ENCODE results near the genes SRSF11, FPGT, TNNI3K, FUBP1 and ADGRL4.

- PRO-cap, 3 experiments, result no peak in any of the 3 experiments
- RAMPAGE, long total RNA, result no peak
- RRBS, 2 experiments, result no CpG with 5 or more reads among the region's 16 CpGs
These were observed 90.9 kb upstream of the WLS start for GRCh38 chr1:68323020-68323759.

GRCh38 chr1:70037952-70038557 is 167.3 kb downstream of the LRRC40 start:
- PRO-cap, 3 experiments, result no peak in any of the 3 experiments
- RAMPAGE, long total RNA, result no peak
- RRBS, 2 experiments, result no CpG with 5 or more reads among the region's 12 CpGs

DNA sequence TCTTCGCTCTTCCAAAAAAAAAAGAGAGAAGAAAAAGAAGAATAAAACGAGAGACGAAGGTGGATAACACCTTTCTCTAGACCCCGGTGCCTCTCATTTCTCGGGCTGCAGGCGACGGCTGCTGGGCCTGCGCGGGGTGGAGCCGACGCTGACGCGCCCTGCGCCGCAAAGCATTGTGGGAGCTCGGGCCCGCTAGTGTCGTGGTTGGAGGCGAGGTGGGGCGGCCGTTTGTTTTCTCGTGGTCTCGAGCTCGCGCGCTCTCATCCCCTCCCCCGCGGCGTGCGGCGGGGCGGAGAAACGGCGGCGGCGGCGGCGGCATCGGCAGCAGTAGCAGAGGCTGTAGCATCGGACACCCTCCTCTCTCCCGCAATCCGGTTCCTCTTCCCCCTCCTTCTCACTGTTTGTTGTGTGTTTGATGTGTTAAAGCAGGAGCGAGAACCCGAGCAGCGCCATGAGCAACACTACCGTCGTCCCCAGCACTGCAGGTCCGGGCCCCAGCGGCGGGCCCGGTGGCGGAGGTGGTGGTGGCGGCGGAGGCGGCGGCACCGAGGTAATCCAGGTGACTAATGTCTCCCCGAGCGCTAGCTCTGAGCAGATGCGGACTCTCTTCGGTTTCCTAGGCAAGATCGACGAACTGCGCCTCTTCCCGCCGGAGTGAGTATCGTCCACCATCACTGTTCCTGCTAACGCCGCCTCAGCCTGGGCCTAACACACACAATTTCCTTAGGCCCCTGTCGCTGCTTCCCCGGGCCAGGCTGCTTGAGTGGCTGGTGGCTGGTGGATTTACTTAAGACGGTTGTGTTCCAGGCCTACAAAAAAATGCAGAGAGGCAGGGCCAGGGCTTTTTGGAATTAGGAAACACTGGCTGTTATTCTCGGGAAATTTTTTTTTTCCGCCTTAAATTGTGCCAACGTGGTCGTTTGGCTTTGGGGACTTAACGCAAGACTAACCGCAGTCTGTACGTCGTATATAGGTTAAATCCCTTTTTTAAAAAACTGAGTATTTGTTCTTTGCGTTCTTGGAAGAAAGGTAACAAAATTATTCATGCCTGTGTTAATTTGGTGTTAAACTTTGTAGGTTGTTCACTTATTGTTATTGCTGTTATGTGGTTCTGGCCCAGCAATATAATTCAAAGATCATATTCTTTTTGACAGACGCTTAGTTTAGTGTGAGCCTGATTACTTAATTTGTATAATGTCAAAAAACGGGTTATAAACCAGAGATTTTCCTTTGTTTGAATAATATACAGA is at the start of gene SRSF11:
SRSF11 (plus strand) TSS at position 195 of the 1,250 bp plus-strand sequence.
- PRO-cap, 3 experiments, result peak in 3 of 3 experiments; most common plus-strand start position 484 of the sequence (in 2); most common minus-strand start position 99 of the sequence (in 1)
- RAMPAGE, long total RNA, result no peak
- RRBS, 2 experiments, result 2% methylated on average over 4 of the region's 83 CpGs

- PRO-cap, 3 experiments, result no peak in any of the 3 experiments
- RAMPAGE, long total RNA, result no peak
- RRBS, 2 experiments, result no CpG with 5 or more reads among the region's 4 CpGs
These were observed 557.2 kb upstream of the ZRANB2 start for GRCh38 chr1:71638046-71638510.

DNA sequence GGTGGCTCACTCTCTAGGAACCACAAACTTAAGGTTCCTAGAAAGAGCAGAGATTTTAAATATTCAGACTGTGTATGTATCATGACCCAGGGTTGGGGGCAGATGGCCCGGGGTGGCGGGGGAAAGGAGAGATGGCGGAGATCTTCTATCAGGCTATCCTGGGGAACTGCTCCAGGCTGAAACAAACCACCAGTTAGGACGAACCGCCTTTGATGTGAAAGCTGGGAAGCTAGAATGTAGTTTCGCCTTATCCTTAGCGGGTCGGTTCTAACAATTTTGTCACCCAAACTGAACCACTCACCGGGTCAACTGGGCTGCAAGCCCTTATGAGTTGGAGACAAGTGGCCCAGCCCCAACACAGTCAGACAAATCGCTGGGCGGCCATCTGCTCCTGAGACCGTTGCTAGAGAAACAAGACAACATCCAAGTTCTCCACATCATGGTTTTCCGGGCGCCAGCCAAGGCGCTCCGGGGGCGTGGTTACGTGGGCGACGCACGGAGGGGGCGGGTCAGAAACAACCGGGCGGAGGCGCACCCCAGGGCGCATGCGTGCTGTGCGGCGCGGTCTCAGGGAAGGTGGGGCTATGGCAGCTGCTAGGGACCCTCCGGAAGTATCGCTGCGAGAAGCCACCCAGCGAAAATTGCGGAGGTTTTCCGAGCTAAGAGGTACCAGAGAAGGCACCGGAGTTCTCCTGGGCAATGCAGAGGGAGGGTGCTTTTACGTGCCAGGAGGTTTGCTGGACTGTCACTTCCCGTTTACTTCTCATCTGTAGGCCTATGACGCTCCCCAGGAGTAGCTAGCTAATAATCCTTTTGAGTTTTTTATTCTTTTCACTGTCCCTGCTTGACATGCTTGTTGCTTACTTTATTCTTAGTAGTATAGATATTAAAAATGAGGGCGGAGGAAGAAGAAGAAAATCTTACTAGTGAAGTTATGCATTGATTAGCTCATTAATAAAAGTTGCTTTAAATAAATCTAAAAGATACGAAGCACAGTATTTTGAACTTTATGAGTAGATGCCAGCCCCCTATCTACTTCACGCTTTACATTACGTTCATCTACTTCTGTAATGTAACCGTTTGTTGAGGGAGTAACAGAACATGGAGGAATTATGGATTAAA is at the start of gene FPGT:
FPGT (plus strand) TSS at position 548 of the 1,122 bp plus-strand sequence.
- PRO-cap, 3 experiments, result peak in 3 of 3 experiments; most common plus-strand start position 546 of the sequence (in 1); most common minus-strand start position 393 of the sequence (in 1)
- RAMPAGE, long total RNA, result start-site peak on the plus strand centred at position 585 of the sequence, 75 bp wide, 125 and 50 reads in 2 replicates
- RRBS, 2 experiments, result 2 to 3% methylated on average over 18 to 20 of the region's 45 CpGs

DNA sequence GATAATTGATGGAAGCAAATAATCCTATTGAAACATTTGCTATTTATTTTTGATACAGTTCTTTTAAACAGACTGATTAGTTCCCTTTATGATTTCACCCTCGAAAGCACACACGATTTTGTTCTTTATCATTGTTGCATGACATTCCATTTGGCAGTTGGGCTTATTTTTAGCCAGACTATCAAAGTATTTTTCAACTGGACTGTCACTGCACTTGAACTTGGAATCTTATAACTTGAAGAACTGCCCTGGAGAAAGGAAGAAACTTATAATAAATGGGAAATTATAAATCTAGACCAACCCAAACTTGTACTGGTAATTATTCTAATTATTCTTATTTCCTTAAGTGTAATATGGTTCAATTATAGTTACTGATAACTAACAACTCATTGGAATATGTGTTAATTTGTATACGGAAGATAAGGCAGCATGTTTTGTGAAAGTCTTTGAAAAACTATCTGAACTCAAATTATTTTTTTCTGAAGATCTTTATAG is at the start of gene TNNI3K:
TNNI3K (plus strand) TSS at position 211 of the 495 bp plus-strand sequence.
- PRO-cap, 3 experiments, result no peak in any of the 3 experiments
- RAMPAGE, long total RNA, result no peak
- RRBS, 2 experiments, result no CpG with 5 or more reads among the region's 3 CpGs

DNA sequence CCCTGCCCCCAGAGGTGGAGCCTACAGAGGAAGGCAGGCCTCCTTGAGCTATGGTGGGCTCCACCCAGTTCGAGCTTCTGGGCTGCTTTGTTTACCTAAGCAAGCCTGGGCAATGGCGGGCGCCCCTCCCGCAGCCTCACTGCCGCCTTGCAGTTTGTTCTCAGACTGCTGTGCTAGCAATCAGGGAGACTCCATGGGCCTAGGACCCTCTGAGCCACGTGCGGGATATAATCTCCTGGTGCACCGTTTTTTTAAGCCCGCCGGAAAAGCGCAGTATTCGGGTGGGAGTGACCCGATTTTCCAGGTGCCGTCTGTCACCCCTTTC is 21.9 kb upstream of the LHX8 start:
- PRO-cap, 3 experiments, result no peak in any of the 3 experiments
- RAMPAGE, long total RNA, result no peak
- RRBS, 2 experiments, result no CpG with 5 or more reads among the region's 14 CpGs

GRCh38 chr1:75375444-75376498 is 235.1 kb downstream of the SLC44A5 start:
- PRO-cap, 3 experiments, result no peak in any of the 3 experiments
- RAMPAGE, long total RNA, result no peak
- RRBS, 2 experiments, result no CpG with 5 or more reads among the region's 28 CpGs

DNA sequence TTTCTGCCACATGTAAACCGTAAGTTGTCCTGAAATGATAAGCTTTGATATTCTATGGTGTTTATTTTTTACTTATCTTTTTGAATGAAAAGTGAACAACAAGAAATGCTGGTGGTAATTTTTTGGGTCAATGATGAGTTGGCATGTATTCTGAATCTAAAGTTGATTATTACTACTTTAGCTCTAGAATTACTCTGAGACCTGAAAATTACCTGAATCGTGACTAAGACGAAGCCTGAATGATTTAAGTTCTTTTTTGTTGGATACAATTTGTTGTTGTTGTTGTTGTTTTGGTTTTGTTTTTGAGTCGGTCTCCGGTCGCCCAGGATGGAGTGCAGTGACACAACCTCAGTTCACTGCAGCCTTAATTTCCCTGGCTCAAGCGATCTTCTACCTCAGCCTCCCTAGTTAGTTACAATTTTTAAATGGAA is 906 bp downstream of the RABGGTB start:
- PRO-cap, 3 experiments, result no peak in any of the 3 experiments
- RAMPAGE, long total RNA, result no peak
- RRBS, 2 experiments, result no CpG with 5 or more reads among the region's 7 CpGs

DNA sequence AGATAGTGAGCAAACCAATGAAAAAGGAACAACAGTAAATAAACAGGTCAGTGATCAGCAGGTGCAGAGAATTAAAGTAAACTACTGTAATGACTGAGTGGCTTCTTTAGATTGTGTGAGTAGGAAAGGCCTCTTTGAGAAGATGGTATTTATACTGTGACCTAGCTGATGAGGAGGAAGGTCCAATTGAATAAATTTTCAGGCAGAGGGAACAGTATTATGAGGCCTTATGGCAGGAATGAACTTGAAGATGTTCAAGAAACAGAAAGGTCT is 3.4 kb downstream of the ASB17 start:
- PRO-cap, 3 experiments, result no peak in any of the 3 experiments
- RAMPAGE, long total RNA, result no peak

DNA sequence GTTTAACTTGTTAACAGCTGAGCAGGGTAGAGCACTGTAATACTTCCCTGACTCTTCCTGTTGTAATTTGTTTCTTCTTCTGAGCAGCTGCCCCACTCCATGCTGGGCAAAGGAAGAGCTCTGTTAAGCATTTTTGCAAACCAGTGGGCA is 220.3 kb downstream of the ST6GALNAC3 start:
- PRO-cap, 3 experiments, result no peak in any of the 3 experiments
- RAMPAGE, long total RNA, result no peak

DNA sequence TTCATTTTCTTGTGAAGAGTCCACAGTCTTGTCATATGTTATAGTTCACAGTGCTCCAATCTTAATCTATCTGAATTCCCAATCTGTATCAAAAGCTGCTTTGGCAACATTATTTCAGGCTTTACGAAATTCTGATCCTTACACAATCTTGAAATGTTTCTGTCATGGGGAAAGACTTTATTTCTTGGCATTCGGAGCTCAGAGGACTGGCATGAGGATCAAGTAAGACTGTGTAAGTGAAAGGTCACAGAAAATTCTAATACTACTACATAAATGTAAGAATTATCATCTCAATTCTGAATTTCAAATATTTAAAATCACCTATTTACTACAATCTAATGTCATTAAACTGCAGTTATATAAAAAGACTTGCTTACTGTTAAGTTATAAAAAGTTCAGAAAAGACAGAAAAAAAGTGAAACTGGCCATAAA is 2.0 kb downstream of the USP33 start:
- PRO-cap, 3 experiments, result no peak in any of the 3 experiments
- RAMPAGE, long total RNA, result no peak
- RRBS, 2 experiments, result no CpG with 5 or more reads among the region's 2 CpGs

GRCh38 chr1:77832246-77832758 is 52.9 kb downstream of the MIGA1 start:
- PRO-cap, 3 experiments, result peak in 1 of 3 experiments; most common plus-strand start chr1:77832557 (in 1); most common minus-strand start chr1:77832416 (in 1)
- RAMPAGE, long total RNA, result no peak
- RRBS, 2 experiments, result no CpG with 5 or more reads among the region's 2 CpGs

DNA sequence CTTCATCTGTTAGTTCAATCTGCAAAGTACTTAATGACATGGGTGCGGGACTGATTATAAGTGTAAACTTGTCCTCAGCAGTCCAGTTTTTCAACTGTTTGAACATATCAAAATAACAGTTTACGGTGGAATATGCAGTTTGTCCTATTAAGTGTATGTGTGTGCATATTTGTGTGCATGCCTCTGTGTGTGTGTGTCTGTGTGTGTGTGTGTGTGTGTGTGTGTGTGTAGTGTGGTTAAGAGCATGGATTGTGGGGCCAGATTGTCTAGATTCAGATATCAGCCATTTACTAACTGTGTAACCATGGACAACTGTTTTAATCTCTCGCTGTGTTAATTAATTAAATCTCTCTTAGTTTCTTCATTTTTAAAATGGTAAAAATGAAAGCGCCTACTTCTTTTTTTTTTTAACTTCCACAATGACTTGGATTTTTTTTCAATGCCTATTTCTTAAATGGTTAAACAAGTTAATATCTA is 39.0 kb downstream of the NEXN start:
- PRO-cap, 3 experiments, result no peak in any of the 3 experiments
- RAMPAGE, long total RNA, result no peak
- RRBS, 2 experiments, result no CpG with 5 or more reads among the region's 4 CpGs

GRCh38 chr1:77942794-77943167 is 36.1 kb downstream of the FUBP1 start:
- PRO-cap, 3 experiments, result no peak in any of the 3 experiments
- RAMPAGE, long total RNA, result no peak
- RRBS, 2 experiments, result no CpG with 5 or more reads among the region's 2 CpGs

- PRO-cap, 3 experiments, result peak in 3 of 3 experiments; most common plus-strand start chr1:77979536 (in 3); most common minus-strand start chr1:77979068 (in 2)
- RAMPAGE, long total RNA, result no peak
- RRBS, 2 experiments, result 1 to 2% methylated on average over 17 of the region's 55 CpGs
These were observed at the start of gene FUBP1 for GRCh38 chr1:77978983-77979707. Gene FUBP1, minus strand, starts transcription at chr1:77979072.

GRCh38 chr1:78154948-78155751 is 109.4 kb downstream of the GIPC2 start:
- PRO-cap, 3 experiments, result no peak in any of the 3 experiments
- RAMPAGE, long total RNA, result no peak
- RRBS, 2 experiments, result no CpG with 5 or more reads among the region's 4 CpGs

DNA sequence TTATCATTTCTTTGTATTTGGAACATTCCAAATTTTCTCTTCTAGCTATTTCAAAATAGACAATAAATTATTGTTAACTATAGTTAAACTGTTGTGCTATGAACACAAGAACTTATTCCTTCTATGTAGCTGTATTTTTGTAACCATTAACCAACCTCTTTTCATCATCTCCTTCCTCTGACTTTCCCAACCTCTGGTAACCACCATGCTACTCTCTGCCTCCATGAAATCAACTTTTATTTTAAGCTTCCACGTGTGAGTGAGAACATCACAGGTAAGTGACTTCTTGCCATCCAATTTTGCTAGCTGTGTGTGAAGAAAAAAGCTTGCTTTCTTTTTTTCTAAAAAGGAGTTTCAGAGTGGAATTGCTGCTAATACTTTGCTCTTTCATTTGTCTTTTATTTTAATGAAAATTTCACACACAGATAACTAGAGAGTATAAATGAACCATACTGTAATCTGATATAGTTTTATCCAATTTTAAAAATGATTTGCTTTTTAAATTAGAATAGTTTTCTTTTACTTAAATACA is 516 bp downstream of the IFI44L start:
- PRO-cap, 3 experiments, result no peak in any of the 3 experiments
- RAMPAGE, long total RNA, result no peak
- RRBS, 2 experiments, result no CpG with 5 or more reads among the region's 1 CpG

DNA sequence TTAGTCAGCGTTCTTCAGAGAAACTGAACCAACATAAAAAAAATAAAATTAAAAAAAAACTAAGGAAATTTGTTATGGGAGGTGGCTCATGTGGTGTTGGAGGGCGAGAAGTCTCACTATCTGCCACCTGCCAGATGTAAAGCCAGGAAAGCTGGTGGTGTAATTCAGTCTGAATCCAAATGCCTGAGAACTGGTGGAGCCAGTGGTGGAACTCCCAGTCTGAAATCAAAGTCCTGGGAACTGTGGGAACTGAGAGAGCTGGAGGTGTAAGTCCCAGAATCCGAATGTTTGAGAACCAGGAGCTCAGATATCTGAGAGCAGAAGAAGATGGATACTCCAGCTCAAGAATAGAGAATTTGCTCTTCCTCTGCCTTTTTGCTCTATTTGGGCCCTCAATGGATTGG is 3.2 kb downstream of the IFI44L start:
- PRO-cap, 3 experiments, result no peak in any of the 3 experiments
- RAMPAGE, long total RNA, result no peak
- RRBS, 2 experiments, result no CpG with 5 or more reads among the region's 3 CpGs

DNA sequence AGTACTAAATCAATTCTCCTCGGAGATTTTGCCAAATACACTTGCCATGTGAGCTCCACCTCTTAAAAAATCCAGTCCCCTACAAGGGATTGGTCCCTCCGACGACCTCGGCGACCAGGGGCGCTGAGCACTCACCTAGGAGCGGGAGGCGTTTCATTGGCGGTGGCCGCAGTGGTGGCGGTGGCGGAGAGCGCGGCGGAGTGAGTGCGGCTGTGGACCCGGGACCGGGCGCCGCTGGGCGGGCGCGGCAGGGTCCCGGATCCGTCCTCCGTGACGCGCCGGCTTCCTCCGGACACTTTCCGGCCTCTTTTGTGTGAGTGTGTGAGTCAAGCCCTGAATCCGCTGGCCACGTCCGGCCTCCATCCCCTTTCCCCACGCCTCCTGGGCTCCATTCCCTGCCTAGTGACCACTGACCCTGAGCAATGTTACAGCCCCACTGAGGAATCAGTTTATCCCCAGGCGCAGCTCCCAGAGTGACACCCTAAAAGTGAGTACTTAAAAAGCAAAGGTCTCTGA is at the start of gene ADGRL4:
ADGRL4 (minus strand) TSS at position 233 of the 516 bp plus-strand sequence.
- PRO-cap, 3 experiments, result peak in 3 of 3 experiments; most common minus-strand start position 202 of the sequence (in 2)
- RAMPAGE, long total RNA, result start-site peak on the minus strand centred at position 213 of the sequence, 56 bp wide, 166 and 40 reads in 2 replicates
- RRBS, 2 experiments, result 5 to 8% methylated on average over 4 of the region's 36 CpGs